Measurements from ENCODE around the gene SCIN.

DNA sequence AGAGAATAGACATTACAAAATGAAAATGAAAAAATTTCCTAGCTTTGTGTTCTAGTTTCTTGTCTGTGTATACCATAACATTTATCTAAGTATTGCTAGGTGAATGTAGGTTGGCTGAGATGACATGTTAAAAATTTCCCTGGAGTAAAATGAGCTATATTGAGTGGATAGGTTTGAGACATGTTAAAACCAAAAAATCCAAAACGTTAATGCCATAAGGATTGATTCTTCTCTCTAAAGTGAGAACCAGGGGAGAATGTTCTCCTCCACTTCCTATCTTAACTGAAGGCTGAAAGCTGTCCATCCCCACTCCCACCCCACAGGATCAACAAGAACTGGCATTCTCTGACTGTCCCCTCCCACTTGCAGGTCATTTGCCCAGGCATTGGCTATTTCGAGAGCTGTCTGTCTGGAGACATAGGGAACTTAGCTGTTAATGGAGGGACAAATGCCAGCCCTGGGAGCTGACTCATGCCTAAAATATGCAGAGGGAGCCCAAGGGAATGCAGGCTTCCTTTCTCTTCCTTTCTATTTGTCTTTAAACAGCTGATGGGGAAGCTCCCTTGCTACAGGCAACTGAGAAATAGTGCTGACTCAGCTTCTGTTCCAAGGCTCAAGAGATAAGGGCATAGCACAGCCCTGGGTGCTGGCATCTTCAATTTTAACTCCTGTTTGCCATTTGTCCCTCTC, 83.0 kb upstream of the C1GALT1 start:
- RRBS, result no CpG with 5 or more reads among the region's 2 CpGs

GRCh38 chr7:7236031-7236379, 53.7 kb downstream of the C1GALT1 start:
- RRBS, result no CpG with 5 or more reads among the region's 1 CpG

- RRBS, result no CpG with 5 or more reads among the region's 4 CpGs
Measured at GRCh38 chr7:7639325-7639804, 1.2 kb upstream of the UMAD1 start.

GRCh38 chr7:7858472-7858876, 110.1 kb upstream of the GLCCI1 start:
- RRBS, result no CpG with 5 or more reads among the region's 4 CpGs

DNA sequence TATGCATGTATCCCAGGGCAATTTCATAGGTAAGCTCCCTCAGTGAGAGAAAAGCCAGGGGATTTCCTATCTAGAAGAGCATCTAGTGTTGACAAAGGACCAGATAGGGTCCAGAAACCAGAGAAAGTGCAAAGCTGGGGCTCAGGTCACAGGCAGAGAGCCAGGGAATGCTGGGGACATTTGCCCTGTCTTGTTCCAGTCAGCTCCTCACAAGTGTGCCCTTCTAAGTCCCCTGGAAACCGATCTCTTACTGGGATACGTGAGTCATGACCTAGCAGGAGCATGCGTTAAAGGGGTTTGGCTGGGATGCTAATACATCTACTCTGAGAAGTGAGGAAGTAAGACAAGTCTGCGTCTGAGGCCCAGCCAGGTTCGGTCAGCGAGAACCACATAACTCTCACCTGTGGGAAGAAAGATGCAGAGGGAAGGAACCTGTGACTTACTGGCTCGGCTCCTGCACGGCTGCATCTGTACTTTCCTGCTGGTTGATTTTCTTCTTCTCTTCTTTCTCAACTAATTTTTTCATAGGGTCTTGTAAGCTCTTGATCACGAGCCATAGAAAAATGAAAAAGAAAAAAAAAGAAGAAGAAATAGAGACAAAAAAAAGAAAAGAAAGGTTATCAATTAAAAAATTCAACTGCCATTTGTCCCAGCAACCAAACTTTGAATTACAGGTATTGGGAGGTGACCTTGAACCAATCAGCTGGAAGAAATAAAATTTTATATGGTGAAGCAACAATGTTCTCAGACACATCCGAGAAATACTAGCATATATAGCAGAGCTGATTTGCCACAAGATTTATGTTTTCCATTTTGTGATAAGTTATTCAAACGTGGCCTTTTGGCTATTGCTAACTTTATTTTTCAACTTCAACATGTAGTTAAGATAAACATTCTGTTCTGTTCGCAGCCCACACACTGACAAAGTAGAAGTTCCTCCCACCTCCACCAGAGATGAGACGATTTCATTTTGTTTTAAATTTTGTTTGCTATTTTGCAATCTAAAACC, 118.2 kb downstream of the ICA1 start:
- RRBS, result no CpG with 5 or more reads among the region's 13 CpGs

- RRBS, result no CpG with 5 or more reads among the region's 1 CpG
Measured at GRCh38 chr7:8255179-8255733, 6.7 kb downstream of the ICA1 start.

DNA sequence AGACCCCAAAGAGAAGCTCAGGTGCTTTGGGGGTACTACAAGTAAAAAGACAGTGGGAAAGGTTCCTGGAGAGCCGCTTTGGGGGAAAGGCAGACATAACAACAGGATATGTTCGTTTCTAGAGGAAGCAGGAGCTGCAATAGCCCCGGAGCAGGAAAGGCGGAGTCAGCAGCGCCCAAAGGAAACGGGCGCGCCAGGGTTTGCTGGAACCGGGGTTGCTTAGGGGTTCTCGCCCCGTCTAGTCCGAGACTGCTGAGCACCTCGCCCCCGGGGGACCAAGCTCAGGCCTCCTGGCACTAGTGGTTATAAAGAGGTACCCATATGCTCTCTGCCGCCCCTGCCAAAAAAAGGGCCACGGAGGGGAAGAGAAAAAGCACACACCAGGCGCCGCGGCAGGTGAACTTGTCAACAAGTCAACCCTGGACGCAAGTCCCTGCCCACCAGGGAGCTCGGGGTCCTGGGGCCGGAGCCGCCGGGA, 672 bp downstream of the ICA1 start:
- RRBS, result 3% methylated on average over 13 of the region's 24 CpGs

- RRBS, result 17% methylated on average over 7 of the region's 16 CpGs
Measured at GRCh38 chr7:8262438-8262759, 432 bp upstream of the ICA1 start.

- RRBS, result no CpG with 5 or more reads among the region's 3 CpGs
Measured at GRCh38 chr7:9889201-9889748, 1050.7 kb downstream of the NDUFA4 start.

GRCh38 chr7:10974054-10974747, 529 bp downstream of the PHF14 start:
- RRBS, result 2% methylated on average over 11 of the region's 41 CpGs

DNA sequence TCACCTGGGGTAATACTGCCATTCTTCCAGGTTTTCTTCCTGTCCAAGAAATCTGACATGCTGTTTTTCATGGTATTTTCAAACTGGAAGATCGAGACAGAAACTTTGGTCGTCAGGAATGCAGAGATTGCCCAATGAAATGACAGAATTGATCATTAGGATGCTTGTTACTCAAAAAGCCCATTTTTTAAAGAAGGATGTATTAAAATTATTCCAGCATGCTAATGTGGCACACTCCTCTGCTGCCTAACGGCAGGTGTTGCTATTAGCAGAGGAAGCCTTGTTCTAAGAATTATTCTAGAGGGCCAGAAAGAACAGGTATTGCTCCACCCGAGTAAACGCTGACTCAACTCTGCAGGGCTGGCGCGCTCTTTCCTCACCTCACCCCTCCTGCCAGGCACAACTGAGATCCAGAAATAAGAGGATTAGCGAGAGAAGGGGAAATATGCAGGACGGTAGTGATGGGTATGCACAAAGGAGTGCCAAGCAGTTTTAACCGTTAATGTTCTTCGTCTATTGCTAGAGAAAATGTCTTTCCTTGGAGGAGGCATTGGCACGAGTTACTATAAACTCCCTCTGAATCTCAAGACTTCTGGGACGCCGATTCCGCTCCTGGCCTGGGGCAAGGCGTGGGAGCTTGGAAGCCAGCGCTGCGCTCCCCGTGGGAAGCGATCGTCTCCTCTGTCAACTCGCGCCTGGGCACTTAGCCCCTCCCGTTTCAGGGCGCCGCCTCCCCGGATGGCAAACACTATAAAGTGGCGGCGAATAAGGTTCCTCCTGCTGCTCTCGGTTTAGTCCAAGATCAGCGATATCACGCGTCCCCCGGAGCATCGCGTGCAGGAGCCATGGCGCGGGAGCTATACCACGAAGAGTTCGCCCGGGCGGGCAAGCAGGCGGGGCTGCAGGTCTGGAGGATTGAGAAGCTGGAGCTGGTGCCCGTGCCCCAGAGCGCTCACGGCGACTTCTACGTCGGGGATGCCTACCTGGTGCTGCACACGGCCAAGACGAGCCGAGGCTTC, at the start of gene SCIN:
Gene SCIN, plus strand, starts transcription at position 779 of the 1,019 bp plus-strand sequence.
- RRBS, result 83% methylated on average over 14 of the region's 52 CpGs

DNA sequence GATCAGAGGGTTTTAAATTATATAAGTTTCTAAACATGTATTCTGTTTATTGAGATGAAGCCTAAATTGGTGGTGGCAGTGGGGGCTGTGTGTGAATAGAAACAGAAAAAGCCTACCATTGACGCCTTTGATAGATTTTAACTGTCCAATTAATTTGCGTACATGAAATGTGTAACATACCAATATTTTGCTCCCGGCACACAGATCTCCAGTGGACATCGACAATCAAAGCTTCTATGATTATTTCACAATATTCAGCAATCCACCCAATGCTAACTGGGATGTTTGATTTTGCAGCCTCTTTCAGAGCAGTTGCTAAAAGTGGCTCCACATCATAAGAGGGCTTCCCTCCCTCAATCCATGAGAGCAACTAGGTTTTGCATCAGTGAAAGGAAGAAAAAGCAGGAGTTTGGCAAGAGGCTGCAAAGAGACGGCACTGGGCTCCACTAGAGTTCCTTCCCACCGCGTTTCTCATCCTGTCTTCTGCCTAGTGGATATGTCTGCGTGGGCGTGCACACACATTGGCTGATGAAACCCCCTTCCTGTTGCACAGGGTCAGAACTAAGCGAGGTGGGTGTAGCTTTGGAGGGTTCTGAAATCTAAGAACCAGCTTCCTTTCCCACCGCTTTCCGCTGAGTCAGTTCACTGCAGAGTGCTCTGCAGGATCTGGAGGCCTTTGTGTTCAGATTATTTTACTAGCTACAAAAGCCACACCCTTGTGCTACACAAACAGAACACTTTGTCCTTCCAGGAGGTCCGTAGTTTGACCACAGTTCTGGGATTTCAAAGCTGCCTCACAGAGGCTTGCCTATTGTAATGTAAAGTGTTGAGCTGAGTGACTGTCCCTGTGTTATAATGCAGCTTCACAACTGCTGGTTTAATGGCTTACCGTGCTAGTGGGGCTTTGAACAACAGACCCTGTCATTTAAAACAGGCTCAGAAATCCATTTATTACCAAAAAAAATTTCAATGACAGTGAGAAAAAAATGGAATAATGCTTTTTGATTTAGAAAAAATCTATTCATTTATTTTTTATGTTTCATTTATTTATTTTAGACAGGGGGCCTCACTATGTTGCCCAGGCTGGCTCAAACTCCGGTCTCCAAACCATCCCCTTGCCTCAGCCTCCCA, 28.1 kb downstream of the ARL4A start:
- RRBS, result no CpG with 5 or more reads among the region's 15 CpGs

DNA sequence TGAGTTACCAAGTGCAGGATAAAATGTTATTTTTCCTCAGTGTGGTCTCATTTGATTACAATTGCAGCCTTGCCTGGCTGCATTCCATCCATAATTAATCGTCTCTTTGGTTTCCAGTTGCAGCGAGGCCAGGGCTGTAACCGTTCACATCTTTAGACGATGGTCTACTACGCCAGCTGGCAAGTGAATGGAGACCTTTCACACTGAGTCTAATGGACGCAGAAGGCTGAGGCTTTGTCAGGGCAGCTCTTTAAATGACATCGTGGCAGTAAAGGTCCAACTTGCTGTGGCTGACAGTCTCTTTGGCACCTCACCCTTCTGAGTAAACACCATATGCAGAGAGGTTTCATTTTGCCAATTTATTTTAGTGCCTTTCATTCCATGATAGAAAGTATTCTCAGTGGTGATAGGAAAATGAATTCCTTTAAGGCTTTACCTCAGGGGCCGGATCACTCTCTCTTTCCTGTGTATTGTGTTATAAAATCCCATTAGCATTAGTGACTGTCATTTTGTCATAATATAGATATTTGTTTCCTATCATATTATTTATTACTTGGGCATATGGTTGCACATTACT, 84.1 kb downstream of the ARL4A start:
- RRBS, result no CpG with 5 or more reads among the region's 8 CpGs

DNA sequence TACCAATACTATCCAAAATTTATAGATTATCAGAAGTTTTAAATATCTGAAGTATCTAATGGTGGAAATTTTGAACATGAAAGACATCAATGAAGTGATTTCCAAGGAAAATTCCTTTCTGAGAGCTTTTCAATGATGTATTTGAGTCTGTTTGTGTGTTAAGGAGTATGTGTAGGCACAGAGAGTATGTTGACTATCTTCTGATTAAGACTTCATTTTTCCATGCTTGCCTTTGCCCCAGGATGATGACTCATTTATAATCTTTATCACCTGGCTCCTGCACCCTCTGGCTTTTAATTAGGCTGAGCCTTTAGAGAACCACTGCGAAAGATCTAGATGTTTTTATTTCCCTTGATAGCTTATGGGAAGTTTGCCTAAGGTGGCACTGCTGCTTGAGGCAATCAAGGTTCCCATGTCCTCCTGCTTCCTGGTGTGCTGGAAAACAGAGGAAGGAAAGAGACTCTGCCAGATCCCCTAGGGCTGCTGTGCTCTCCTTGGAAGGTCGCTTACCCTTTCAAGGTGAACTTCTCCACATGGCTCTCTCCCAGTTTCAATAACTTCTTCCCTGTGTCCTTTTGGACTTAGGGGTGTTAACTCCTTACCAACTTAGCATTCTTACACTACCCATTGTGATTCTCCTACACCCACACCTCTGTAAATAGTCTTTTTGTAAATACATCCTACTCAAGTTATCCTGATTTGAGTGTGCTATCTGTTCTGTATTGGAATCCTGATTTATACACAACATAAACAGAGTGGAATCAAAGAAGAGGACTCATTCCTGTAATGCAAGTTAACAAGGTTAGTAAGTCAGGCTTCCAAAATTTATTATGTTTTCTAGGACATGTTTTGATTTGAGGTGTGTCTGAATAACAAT, 114.7 kb downstream of the ARL4A start:
- RRBS, result no CpG with 5 or more reads among the region's 2 CpGs

DNA sequence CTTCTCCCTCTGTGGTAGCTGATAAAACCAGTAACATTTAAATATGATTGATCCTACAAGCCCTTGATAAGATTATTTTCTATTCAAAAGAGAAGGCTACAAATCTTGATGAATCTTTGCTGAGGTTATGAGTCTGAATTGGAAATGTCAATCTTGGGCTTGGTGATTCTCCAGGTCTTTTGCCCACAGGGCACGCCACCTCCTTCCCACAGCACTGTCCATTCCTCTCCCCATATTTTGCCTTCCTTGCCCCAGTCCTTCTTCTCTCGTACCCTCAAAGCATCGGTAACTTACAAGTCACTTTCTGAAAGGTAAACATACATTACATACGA, 241.2 kb downstream of the ARL4A start:
- RRBS, result no CpG with 5 or more reads among the region's 4 CpGs

GRCh38 chr7:14942064-14942550, 39.6 kb upstream of the DGKB start:
- RRBS, result no CpG with 5 or more reads among the region's 5 CpGs

GRCh38 chr7:15538003-15538205, 23.9 kb downstream of the AGMO start:
- RRBS, result no CpG with 5 or more reads among the region's 1 CpG

GRCh38 chr7:16261480-16262232, 159.7 kb downstream of the CRPPA start:
- RRBS, result no CpG with 5 or more reads among the region's 7 CpGs

GRCh38 chr7:16665208-16665648, 19.2 kb downstream of the BZW2 start:
- RRBS, result no CpG with 5 or more reads among the region's 5 CpGs

DNA sequence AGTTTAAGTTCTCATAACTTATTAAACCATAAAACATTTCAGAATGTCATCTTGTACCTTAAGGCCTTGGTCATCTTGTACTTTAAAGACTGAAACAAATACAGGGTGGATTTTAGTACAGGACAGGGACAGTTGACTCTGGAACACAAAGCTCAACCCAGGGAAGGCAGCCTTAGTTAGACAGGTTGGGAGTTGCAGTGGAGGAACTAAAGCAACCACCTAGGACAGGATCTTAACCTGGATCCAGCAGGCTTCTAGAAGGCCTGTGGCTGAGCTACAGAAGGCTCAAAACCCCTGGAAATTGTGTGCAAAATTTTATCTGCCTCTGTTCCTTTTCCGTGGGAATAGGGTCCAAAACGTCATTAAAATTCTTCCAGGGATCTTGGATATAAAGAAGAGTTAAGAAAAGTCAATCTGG, 1.1 kb downstream of the AGR3 start:
- RRBS, result no CpG with 5 or more reads among the region's 2 CpGs